ENCODE measurements around a stretch of chr17.

GRCh38 chr17:72715993-72716709, 376.3 kb downstream of the SLC39A11 start:
- PRO-cap: no peak

GRCh38 chr17:72886721-72887553, 205.6 kb downstream of the SLC39A11 start:
- PRO-cap: no peak

GRCh38 chr17:72915354-72915851, 177.1 kb downstream of the SLC39A11 start:
- PRO-cap: no peak

GRCh38 chr17:72976777-72978168, 115.2 kb downstream of the SLC39A11 start:
- PRO-cap: no peak

GRCh38 chr17:73196380-73196864, 3.6 kb downstream of the COG1 start:
- PRO-cap: no peak

GRCh38 chr17:73227333-73227834, 4.8 kb downstream of the FAM104A start:
- PRO-cap: no peak

- PRO-cap: no peak
Measured at GRCh38 chr17:73237818-73238180, 5.6 kb downstream of the C17orf80 start.

DNA sequence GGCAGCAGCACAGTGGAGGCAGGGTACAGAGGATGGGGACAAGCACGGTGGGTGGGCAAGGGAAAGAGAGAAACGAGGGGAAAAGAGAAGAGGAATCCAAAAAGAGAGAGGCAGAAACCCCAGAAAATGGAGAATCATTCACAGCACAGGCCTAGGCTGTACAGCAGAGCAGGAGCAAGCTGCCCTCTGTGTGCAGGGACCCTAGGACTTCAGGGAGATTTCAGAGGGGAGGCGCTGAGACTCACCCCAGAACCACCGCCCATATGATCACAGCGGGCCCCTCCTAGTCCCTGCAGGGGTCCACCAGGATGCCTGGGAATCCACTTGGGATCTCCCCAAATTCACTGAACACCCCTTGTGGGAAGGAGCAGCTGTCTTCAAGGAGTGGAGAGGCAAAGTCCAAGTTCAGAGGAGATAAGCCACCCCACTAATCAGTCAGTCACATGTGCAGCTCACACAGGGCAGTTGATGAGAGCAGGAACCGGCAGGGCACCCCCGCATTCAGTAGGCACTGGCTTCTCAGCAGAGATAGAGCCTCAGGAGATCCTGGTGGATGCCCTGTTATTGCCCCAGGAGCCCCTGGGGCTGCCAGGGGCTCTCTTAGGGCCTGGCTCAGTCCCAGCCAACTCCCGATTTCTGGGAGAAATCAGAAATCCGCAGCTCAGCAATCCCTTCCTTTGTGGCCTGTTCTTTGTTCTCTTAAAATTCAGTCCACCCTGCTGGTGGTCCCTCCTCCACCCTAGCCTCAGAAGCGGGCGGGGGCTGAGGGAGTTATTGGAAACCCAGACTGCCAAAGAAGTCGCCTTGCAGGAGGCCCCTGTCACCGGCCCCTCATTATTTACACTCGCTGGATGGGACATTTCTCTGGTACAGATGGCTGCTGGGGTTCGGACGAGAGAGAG, 2.0 kb downstream of the CDC42EP4 start:
- PRO-cap: bidirectional peak, plus-strand start at position 464 of the sequence, minus-strand start at position 386 of the sequence

DNA sequence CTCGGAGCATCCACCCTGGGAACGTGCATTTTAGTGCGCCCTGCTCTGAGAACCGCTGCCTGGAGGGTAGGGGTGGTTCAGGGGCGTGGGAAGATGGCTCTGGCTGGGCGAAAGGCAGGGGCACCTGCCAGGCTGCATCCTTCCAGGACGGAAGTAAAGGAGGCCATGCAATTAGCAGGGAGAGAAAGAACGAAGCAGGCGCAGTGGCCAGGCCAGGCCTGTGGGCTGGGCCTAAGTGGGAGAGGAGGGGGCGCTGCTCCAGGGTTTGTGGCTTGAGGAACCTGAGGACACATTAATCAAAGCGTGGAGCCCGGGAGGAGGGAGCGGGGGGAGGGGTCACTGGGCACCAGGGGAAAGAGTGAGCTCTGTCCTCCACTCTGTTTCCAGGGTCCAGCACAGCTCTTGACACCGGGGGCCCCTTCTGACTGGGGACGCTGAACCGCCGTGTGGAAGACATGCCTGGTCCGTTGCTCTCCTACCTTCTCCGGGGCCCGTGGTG, 49.5 kb upstream of the CDC42EP4 start:
- PRO-cap: no peak

- PRO-cap: no peak
Measured at GRCh38 chr17:73647930-73648462, 3.8 kb upstream of the SDK2 start.

- PRO-cap: no peak
Measured at GRCh38 chr17:73749874-73750280, 105.6 kb upstream of the SDK2 start.

DNA sequence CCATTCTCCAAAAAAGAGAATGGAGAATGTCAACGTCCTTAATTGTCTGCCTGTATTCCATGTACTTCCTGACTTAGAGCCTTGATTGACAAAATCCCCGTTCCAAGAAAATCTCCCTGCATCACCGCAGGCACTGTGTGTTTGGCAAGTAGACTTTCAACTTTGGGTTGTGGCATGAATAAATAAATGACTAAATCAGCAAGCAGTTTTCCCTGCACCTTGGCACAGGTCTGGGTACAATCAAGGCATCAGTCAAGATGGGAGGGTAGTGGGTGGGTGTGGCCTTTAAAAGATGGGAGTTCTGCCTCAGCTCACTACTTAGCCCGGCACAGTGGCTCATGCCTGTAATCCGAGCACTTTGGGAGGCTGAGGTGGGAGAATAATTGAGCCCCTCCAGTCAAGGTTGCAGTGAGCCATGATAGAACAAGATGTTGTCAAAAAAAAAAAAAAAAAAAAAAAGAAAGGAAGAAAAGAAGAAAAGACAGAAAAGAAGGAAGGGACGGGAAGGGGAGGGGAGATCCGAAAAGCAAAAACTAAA, 248.4 kb upstream of the RPL38 start:
- PRO-cap: no peak

- PRO-cap: no peak
Measured at GRCh38 chr17:74231854-74232246, 18.5 kb downstream of the TTYH2 start.

GRCh38 chr17:74394665-74395490, 27.6 kb downstream of the GPR142 start:
- PRO-cap: no peak

GRCh38 chr17:74415909-74416375, 15.9 kb upstream of the GPRC5C start:
- PRO-cap: unidirectional peak, minus-strand start at chr17:74416014

DNA sequence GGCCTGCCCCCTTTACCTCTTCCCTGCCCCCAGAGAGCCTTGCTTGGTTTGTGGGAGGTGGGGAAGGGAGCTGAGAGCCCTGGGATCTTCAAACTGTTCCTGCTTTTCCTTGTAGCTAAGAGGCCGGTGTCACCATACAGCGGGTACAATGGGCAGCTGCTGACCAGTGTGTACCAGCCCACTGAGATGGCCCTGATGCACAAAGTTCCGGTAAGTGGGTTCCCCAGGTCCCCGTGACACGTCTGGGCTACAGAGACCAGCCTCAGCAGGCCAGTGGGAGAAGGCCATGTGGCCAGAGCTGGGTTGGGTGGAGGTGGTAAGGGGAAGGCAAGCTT, 11.8 kb downstream of the GPRC5C start:
- PRO-cap: no peak

DNA sequence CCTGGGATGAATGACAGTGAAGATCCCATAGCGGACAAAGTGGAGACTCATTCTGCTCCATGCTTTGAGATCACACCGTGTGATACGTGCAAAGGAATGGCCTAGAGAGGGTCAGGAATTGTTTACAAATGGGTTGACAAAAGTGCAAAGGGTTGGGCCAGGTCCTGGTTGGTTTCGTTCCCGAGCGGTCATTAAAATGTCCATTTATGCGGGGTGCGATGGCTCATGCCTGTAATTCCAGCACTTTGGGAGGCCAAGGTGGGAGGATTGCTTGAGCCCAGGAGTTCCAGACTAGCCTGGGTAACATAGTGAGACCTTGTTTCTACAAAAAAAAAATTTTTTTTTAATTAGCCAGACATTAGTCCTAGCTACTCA, 15.9 kb downstream of the GPRC5C start:
- PRO-cap: no peak

GRCh38 chr17:74605004-74605921, 13.2 kb upstream of the CD300LD start:
- PRO-cap: no peak

- PRO-cap: no peak
Measured at GRCh38 chr17:74631633-74632672, 8.4 kb upstream of the CD300E start.

GRCh38 chr17:74682136-74682524, 30.6 kb downstream of the CD300LF start:
- PRO-cap: no peak

All from ileum (tissue), 1 donor.